Measurements from ENCODE around the genes ADARB2 and PFKP.

GRCh38 chr10:1737115-1738168 is at the start of gene ADARB2:
ADARB2 (minus strand) TSS chr10:1737525.
- PRO-cap = bidirectional peak, plus-strand start at chr10:1737673, minus-strand start at chr10:1737462
- RAMPAGE, long total RNA, 5 experiments = no peak in any of the 5 experiments
- RRBS = 17% methylated on average over 14 of the region's 60 CpGs

DNA sequence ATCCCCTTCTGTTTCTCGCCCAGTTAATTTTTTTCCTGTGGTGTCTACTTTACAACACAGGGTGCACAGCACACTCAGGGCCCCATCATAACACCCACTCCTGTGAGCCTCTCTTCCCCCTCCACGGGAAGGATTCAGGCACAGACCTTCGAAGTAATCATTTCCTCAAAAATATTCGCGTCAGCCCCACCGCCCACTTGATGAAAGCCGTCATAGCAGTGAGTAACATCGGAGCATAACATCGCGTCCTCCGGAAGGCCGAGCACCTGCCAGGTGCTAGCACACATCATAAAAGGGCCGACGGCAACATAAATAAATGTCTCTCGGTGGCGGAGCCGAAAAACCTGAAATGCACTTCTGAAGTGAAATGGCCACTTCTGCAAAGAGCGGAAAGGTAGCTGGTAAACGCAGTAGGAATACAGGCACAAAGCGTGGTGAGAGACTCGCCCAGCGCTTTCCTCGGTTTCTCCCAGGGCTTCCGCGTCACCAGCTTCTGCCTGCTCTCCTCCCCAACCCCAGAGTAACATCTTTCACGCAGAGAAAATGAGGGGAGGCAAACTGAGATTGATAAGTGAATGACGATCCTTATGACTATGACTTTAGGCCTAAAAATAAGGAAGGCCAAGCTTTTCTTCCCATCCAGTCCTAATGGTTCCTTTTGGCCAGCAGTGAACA is 201.8 kb upstream of the ADARB2 start:
- PRO-cap = unidirectional peak, plus-strand start at position 476 of the sequence
- RAMPAGE, long total RNA, 5 experiments = no peak in any of the 5 experiments
- RRBS = no CpG with 5 or more reads among the region's 27 CpGs

DNA sequence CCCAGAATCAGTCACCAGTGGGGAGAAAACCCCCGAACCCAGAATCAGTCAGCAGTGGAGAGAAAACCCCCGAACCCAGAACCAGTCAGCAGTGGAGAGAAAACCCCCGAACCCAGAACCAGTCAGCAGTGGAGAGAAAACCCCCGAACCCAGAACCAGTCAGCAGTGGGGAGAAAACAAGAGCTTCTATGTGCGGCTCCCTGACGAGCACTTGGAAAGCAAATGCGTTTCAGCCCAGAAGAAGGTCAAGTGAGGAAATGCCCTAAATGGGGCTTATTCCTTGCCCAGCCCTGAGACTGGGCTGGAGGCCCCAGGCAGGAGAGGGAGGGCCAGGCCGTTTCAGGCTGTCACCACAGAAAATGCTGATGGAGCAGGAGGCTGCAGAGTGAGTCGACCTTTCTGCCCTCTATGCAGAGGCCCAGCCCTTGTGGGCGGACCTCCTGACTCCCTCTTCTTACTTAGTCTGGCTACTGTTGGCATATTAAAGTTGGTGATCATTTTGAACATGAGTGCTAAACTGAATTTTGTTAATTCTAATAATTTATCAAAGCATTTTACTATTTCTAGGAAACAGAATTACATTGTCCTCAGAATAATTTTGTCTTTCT is 18.7 kb upstream of the PFKP start:
- PRO-cap = no peak
- RAMPAGE, long total RNA, 5 experiments = no peak in any of the 5 experiments
- RRBS = no CpG with 5 or more reads among the region's 10 CpGs

GRCh38 chr10:3066685-3067749 is at the start of gene PFKP:
PFKP (plus strand) TSS chr10:3067548.
- PRO-cap = bidirectional peak, plus-strand start at chr10:3067548, minus-strand start at chr10:3067369
- RAMPAGE, long total RNA, 5 experiments = start-site peak on the plus strand in 3 of 5 experiments, at chr10:3067494-3067584 at its widest, 27 to 194 reads per replicate
- RRBS = 2% methylated on average over 67 of the region's 122 CpGs

GRCh38 chr10:3098969-3100008 is 31.9 kb downstream of the PFKP start:
- PRO-cap = no peak
- RAMPAGE, long total RNA, 5 experiments = start-site peak on the plus strand in 1 of 5 experiments, at chr10:3099211-3099375 at its widest, 11 reads per replicate
- RRBS = no CpG with 5 or more reads among the region's 28 CpGs

- PRO-cap = no peak
- RAMPAGE, long total RNA, 5 experiments = start-site peak on the plus strand in 3 of 5 experiments, at chr10:3109354-3109771 at its widest, 11 to 19 reads per replicate
- RRBS = no CpG with 5 or more reads among the region's 29 CpGs
These were observed 41.9 kb downstream of the PFKP start for GRCh38 chr10:3109136-3109780.

DNA sequence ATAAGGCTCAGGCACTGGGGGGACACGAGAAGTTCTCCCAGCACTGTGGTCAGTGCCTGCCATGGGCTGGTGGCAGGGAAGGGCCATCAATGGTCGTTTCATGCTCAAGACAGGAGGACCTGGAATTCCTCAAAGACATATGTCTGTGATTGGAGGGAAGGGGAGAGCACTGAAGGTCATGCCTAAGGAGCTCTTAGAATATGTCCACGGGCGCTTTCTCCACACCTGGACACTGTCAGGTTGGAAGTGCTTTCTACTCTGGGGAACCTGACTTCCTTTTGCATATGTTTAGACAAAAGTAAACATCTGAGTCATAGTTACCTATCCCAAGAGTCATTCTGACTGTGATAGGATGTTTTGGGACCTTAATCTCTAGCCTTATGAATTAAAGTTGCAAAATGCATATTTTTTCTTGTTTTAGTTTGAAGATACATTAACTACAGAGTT is 251.8 kb downstream of the KLF6 start:
- PRO-cap = unidirectional peak, minus-strand start at position 234 of the sequence
- RAMPAGE, long total RNA, 5 experiments = no peak in any of the 5 experiments
- RRBS = no CpG with 5 or more reads among the region's 4 CpGs

- PRO-cap = no peak
- RAMPAGE, long total RNA, 5 experiments = no peak in any of the 5 experiments
- RRBS = no CpG with 5 or more reads among the region's 10 CpGs
These were observed 210.5 kb downstream of the KLF6 start for GRCh38 chr10:3574453-3574905.

DNA sequence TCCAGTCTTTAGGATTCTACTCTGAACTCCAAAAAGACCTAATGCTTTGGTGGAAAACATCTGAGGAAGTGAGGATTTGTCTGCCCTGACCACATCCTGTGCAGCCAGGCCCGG is 3.7 kb downstream of the KLF6 start:
- PRO-cap = unidirectional peak, minus-strand start at position 70 of the sequence
- RAMPAGE, long total RNA, 5 experiments = no peak in any of the 5 experiments
- RRBS = 33% methylated on average over 1 of the region's 1 CpG

DNA sequence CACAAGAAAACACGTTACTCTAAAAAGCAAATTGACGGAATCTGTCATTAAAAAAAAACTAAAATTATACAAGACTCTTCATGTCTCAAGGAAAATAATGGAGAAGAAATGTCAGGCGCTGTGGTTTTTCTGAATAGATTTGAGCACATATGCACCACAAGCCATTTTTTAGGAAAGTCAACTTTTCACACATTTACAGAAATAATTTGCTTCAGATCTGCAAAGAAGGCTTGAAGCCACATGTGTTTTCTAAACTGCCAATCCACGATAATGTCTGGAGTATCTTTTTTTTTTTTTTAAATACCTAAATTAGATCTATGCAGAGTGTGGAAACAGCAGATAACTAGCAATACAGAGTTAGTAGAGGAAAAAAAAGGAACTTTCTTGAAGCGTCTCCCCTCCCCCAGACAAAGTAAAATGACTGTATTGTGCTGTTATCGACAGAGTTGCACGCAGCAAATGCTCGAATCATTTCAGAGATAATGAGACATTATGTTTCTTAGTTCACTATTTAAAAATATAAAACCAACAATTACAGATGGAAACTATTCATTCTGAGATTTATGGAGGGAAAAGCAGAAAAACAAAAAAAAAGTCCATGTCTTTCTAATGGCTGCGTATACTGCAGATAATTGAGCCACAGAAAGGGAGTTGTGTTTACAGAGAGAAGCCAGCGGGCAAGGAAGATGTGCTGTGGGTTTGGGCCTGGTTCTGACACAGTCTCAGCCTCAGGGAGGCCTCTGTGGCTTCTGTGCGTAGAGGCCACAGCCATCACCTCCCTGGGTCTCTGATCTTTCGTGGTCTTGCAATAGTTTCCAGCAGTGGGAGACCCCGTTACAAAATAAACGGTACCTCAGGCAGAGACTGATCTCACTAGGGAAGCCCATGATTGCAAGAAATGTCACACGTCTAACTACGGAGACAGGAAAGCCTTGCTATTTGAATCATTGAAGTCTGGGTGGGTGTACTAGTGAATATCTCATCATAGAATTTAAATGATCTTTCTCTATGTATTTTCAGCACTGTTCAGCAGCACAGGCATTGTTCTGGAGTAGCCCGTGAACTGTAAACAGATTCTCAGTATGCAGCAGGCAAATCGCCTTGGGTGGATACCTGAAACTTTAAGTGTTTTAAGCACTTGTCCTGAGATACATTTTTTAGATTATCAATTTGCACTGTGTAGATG is 19.1 kb upstream of the KLF6 start:
- PRO-cap = no peak
- RAMPAGE, long total RNA, 5 experiments = no peak in any of the 5 experiments
- RRBS = no CpG with 5 or more reads among the region's 18 CpGs

- PRO-cap = bidirectional peak, plus-strand start at chr10:3811635, minus-strand start at chr10:3811573
- RAMPAGE, long total RNA, 5 experiments = no peak in any of the 5 experiments
- RRBS = no CpG with 5 or more reads among the region's 11 CpGs
These were observed 26.4 kb upstream of the KLF6 start for GRCh38 chr10:3811169-3812119.

- PRO-cap = unidirectional peak, plus-strand start at chr10:3823819
- RAMPAGE, long total RNA, 5 experiments = no peak in any of the 5 experiments
- RRBS = no CpG with 5 or more reads among the region's 2 CpGs
These were observed 38.6 kb upstream of the KLF6 start for GRCh38 chr10:3823530-3824067.

- PRO-cap = no peak
- RAMPAGE, long total RNA, 5 experiments = no peak in any of the 5 experiments
- RRBS = no CpG with 5 or more reads among the region's 6 CpGs
These were observed 117.4 kb upstream of the KLF6 start for GRCh38 chr10:3902328-3902979.

GRCh38 chr10:4043829-4044304 is 258.9 kb upstream of the KLF6 start:
- PRO-cap = no peak
- RAMPAGE, long total RNA, 5 experiments = no peak in any of the 5 experiments
- RRBS = no CpG with 5 or more reads among the region's 5 CpGs

DNA sequence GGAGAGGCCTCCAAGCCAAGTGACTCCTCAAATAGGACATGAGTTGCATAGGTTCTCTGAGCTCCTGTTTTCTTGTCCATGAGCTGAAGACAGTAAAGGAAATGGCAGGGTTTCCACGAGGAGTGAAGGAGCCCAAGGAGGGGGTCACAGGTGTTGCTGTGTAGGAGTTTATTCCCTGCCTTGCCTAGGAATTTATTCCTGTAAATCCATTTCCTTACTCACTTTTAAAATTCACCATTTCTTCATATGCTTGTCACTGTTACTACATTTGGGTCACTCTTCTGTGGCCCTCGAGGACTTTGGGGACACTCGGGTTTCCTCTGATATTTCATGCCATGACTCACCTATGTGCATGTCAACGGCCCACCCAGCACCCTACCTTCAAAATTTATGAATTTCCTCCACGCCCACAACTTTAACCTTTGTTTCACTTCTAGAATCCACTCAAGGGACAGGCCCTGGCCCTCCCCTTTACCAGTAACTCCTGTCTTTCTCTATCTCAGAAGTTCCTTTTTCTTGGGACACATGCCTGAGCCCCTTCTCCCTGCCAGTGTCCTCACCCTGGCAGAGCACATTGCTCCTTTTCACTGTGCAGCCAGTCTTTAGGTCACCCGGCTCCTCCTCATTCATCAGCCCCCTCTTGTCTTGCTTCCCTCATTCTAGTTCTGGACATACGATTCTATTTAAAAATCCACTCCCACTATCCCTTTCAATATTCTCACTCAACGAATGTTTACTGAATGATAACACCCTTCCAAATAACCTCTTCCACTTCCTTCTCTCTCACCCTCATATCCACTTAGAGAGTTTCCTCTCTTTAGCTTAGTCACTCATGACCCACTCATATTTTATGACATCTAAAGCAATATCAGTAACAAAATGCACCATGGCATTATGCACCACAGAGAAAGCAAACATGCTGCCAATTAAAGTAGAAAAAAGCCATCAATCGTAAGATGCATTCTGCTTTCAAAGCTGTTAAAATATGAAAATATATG is 282.6 kb upstream of the KLF6 start:
- PRO-cap = no peak
- RAMPAGE, long total RNA, 5 experiments = no peak in any of the 5 experiments
- RRBS = no CpG with 5 or more reads among the region's 9 CpGs

- PRO-cap = no peak
- RAMPAGE, long total RNA, 5 experiments = no peak in any of the 5 experiments
- RRBS = no CpG with 5 or more reads among the region's 1 CpG
These were observed 295.1 kb upstream of the KLF6 start for GRCh38 chr10:4080159-4080539.

GRCh38 chr10:4240880-4241454 is 456.0 kb upstream of the KLF6 start:
- PRO-cap = unidirectional peak, plus-strand start at chr10:4241044
- RAMPAGE, long total RNA, 5 experiments = no peak in any of the 5 experiments
- RRBS = no CpG with 5 or more reads among the region's 4 CpGs

DNA sequence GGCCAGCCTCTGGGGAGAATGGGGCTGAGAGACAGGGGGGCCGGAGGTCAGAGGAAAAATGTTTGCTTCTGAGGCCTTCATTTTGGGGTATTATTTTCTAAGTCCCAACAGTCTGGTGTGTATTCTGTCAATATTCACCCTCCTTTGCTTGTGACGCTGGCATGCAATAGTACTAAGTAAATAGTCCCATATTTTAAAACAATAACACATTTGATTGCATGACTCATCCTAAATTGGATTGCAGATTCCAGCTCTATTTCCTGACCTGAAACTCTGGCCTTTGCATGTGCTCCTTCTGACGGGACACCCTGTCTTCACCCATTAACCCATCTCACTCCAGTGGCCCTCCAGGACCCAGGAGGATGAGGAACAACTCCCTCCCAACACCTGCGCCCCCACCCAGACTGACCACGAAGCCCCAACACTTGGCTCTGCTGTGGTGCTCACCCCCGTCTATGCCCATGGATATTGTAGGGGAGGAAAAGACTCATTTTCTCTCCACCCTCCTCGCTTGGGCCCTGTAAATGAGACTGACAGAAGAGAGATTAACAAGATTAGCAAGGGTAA is 495.6 kb upstream of the KLF6 start:
- PRO-cap = unidirectional peak, minus-strand start at position 146 of the sequence
- RAMPAGE, long total RNA, 5 experiments = no peak in any of the 5 experiments
- RRBS = no CpG with 5 or more reads among the region's 7 CpGs

DNA sequence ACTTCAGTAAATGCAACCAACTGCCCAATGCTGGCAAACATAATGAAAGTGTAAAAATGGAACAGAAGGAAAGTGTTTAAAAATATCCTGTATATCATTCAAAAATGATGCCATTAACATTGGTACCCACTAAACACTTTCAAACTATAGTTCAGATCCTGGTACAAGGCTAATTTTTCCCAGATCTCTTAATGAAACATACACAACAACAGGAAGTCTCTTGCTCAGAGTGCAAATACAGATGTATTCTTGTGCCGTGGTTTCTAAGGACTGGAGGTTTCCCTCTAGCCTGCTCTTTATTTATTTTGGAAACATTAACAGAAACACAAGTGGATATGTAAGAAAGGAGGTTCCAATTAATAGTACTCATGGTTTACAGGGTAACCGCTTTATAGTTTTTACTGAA is 176.1 kb upstream of the AKR1E2 start:
- PRO-cap = no peak
- RAMPAGE, long total RNA, 5 experiments = no peak in any of the 5 experiments
- RRBS = no CpG with 5 or more reads among the region's 2 CpGs

- PRO-cap = no peak
- RAMPAGE, long total RNA, 5 experiments = no peak in any of the 5 experiments
These were observed 153.8 kb upstream of the AKR1E2 start for GRCh38 chr10:4672246-4672529.